Colic lymph node (tissue), 1 donor: ENCODE measurements around the gene TMEM185B.

GRCh38 chr2:119679496-119679955, 525 bp downstream of the TMEM177 start:
- PRO-cap = no peak

DNA sequence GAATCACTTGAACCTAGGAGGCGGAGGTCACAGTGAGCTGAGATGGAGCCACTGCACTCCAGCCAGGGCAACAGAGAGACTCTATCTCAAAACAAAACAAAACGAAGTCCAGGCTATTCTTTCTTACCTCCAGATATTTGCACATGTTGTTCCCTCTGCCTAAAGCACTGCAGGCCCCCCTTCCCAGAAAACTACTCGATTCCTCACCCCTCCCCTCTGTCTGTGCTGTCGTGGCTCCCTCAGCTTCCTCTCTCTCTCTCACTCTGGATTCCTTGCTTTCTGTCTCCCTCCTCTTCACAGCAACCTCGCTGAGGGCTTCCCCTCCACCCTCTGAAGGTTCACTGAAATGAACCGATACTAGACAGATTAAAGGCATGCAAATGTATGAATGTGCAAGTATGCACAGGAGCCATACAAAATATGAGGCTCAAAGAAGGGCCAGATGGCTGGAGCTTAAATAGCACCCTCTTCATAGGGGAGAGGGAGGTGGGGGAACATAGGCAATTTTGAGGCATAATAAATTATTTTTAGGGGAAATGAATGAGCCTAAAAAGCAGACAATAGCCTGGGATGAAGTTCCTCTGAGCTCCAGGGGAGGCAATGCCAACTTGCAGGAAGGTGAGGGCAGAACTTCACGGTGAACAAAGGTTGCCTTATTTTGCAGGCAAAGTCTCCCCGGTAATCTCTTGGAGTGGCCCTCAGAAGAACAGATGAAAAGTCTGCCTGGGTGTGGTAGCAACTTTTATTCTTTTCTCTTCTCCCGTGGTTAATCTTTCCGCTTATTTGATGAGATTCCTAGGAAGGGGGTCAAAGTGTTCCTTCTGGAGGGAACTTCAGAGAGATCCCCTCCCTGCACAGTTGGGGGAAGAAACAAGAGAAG, 18.7 kb downstream of the TMEM177 start:
- PRO-cap = no peak

GRCh38 chr2:119760617-119761553, 1.2 kb downstream of the PTPN4 start:
- PRO-cap = no peak

- PRO-cap = no peak
These were observed 110.8 kb upstream of the EPB41L5 start for GRCh38 chr2:119901906-119902578.

DNA sequence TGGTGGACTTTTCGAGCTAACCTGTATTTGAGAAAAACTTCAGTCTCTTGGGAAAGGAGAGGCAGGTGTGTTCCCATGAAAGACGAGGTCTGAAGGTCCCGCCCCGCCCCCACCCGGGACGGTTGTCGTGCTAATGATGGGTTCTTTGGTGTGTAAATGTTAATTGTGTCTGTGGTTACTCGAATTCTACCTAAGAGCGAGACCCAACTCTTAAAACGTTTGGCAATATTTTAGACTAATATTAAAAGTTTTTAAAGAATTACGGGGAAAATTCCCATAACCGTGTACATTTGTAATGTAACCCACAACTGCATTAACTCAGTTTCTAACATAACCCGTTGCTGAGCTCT, 715 bp downstream of the EPB41L5 start:
- PRO-cap = no peak

DNA sequence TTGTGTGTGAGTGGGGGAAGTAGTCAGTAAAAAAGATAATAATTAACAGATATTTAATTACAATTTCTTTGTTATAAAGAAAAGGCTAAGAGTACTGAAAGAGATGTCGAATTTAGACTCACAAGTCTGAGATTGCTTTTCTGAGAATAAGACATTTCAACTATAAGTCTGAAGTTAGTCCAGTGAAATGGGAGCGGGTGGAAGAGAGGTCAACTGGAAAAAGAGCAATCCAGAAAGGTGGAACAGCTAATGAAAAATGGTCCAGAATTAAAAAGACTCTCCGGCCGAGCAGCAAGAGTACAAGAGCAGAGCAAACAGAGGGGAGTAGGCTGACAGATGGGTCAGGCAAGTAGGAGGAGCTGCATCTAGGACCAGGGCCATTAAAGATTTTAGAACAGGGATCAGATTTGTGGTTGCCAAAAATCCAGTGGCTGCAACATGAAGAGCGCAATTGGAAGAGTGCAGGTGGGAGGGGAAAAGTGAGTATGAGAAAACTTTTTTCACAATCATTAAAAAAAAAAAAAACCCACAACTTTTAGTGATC, 1.7 kb downstream of the EPB41L5 start:
- PRO-cap = no peak

GRCh38 chr2:120156170-120156507, 67.1 kb downstream of the TMEM185B start:
- PRO-cap = no peak

DNA sequence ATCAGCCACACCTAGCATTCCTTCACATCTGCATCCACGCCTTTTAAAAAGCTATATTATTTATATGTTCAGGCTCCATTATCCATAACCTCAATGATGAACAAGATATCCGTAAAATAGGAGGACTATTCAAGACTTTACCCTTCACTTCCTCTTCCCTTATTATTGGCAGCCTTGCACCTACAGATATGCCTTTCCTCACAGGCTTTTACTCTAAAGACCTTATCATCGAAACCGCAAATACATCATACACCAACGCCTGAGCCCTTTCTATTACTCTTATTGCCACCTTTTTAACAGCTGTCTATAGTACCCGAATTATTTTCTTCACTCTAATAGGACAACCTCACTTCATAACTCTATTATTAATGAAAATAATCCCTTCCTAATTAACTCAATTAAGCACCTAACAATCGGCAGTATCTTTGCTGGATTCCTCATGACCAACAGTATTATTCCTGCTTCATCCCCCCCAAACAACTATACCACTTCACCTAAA, 6.5 kb downstream of the TMEM185B start:
- PRO-cap = no peak

DNA sequence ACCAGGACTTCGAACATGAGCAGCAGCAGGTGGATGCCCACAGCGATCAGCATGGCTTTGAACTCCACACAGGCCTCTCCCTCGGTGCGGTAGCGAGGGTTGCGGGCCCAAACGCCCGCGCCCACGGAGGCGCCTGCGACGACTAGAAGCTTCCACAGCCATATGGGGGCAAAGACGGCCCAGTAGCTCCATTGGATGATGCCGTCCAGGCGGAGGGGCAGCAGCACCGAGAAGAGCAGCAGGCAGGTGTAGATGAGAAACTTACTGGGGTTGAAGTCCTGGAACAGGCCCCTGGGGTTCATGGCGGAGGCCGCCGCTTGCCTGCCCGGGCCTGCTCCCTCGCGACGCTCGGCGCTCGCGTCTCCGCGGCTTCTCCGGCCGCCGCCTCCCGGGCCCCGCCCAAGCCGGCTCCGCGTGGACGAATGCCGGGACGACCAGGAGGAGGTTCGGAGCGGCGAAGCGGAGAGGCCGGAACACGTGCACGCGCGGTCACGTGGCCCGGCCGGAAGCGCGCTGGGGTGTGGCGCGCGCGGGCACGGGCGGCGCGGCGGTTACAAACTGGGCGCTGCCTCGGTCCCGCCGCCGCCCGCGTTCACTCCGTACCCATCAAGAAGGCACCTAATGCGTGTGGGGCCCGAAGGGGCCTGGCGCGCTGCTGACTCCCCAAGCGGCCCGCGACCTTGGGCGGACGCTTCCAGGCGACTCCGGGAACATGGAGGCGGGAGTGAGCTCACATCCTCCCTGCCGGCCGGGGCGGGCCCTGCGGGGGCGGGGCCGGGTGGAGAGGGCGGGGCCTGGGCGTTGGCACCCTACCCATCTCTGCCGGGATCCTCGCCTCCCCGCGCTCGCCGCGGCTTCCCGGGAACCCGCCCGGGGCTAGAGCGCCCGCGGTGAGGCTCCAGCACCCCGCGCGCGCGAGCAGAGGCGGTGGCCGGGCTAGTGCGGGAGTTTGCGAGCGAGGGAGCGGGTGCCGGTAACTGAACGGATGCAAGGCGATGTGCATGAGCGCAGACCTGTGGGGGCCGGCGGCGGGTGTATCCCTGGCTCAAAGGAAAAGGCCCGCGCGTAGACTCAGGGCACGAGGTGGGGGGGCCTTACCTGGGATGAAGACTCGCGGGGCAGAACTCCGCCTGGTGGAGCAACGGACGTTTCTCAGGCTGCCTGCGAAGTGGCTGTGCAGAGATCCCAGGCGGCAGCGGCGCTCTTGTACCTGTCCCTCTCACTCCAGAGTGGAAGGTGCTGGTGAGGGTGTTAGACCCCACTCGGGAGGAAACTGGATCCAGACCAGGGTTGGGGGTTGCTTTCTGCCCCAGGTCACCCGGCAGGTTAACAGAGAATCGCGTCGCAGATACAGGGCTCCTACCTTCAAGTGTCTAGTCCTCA, at the start of gene TMEM185B:
TSS of gene TMEM185B (minus strand) at position 726 of the 1,383 bp plus-strand sequence.
- PRO-cap = bidirectional peak, plus-strand start at position 505 of the sequence, minus-strand start at position 424 of the sequence; bidirectional peak, plus-strand start at position 816 of the sequence, minus-strand start at position 706 of the sequence

- PRO-cap = no peak
These were observed 751 bp upstream of the RALB start for GRCh38 chr2:120251959-120252243.

DNA sequence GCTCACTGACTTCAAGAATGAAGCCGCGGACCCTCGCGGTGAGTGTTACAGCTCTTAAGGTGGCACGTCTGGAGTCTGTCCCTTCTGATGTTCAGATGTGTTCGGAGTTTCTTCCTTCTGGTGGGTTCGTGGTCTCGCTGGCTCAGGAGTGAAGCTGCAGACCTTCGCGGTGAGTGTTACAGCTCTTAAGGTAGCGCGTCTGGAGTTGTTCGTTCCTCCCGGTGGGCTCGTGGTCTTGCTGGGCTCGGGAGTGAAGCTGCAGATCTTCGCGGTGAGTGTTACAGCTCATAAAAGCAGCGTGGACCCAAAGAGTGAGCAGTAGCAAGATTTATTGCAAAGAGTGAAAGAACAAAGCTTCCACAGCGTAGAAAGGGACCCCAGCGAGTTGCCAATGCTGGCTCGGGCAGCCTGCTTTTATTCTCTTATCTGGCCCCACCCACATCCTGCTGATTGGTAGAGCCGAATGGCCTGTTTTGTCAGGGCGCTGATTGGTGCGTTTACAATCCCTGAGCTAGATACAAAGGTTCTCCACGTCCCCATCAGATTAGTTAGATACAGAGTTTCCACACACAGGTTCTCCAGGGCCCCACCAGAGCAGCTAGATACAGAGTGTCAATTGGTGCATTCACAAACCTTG, 6.3 kb downstream of the RALB start:
- PRO-cap = no peak

- PRO-cap = no peak
These were observed 7.6 kb downstream of the RALB start for GRCh38 chr2:120260131-120260845.

DNA sequence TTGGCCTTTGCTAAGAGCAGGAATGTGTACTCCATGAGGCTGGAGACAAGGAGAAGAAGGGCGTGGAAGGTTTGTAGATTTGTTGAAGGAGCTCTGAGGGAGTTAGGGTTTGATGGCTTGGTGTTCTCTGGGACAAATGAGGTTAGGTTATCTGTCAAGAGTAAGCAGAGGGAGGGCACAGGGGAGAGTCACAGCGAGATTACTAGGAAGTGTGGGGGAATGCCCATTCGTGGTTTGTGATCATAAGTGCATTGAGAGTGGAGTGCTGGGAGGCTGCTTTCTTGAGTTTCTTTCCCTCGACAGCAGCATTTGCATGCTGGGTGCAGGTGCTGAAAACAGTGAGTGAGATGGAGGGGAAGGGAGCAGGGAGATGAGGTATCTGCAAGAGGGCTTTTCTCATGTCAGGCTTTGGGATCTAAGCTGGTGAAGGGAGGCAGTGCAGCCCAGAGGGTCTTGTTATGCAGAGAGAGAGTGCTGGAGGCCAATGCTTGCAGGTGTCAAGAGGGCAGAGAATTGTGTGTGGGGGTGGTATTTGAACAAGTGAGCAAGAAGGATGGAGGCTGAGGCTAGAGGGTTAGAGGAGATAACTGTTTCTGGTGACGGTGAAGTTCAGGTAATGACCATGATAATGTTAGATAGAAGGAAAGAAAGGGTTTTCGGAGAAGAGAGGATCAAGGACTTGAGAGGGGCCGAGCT, 8.8 kb downstream of the RALB start:
- PRO-cap = no peak

GRCh38 chr2:120526113-120526662, 180.3 kb downstream of the INHBB start:
- PRO-cap = unidirectional peak, minus-strand start at chr2:120526348

DNA sequence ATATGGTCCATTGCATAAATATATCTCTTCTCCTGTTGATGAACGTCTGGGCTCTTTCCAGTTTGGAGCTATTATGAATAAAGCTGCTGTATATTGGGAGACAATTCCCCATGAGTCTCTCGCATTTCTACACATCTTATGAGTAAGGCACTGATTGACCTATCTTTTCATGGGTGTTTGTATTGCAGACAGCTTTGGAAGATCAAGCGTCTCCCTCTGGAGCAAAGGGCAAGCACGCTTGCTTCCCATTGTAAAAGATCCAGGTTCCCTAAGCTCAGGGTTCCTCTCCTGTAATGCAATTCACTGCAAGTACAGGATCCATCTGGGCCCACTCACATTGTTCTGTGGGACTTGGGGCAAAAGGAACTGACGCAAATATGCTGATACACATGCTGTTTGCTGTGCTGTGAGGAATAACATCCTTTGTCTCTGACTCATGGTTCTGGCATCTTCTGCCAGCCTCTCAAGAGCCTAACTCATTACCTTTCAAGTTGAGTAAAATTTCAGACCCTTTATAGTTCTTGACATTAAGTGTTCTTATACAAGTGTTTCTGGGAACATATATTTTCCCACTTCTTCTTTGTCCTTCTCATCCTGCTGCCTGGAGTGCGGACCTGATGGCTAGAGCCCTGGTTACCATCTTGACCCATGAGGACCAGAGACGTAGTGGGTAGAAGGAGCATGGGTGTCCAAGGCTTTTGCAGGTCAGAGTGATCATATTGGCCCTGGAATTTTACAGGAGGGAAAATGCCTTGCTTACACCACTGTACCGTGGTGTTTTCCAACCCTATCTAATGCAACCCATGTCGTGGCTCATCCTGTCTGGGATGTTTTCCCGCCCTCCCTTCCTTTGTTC, 145.8 kb upstream of the GLI2 start:
- PRO-cap = no peak

- PRO-cap = no peak
These were observed 74.9 kb upstream of the GLI2 start for GRCh38 chr2:120660731-120661149.

DNA sequence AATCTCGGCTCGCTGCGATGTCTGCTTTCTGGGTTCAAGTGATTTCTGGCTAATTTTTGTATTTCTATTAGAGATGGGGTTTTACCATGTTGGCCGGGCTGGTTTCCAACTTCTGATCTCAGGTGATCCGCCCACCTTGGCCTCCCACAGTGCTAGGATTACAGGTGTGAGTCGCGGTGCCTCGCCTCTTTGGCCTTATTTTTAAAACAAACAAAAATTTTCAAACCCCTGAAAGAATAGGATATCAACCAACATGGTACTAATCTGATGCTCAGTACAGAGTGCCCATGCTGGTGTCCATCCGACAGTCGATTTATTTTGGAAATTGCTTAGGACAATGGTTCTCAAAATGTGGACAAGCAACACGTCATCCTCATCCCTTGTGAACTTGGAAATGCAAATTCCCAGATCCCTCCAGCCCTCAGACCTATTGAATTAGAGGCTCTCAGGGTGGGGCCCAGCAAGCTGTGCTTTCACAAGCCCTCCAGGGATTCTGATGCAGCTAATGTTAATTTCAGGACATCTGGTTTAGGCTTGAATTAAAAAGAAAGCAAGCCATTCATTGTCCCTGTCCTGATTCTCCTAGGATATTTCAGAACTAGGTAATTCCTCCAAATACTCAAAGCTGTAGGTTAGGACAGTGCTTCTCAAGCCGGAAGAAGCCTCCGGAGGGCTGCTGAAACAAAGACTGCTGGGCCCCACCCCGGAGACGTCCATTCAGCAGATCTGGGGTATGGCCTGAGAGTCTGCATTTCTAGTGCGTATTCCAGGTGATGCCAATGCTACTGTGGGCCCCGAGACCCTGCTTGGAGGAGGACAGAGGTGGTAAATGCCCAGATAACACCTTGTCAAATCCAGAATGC, 26.2 kb upstream of the GLI2 start:
- PRO-cap = no peak

DNA sequence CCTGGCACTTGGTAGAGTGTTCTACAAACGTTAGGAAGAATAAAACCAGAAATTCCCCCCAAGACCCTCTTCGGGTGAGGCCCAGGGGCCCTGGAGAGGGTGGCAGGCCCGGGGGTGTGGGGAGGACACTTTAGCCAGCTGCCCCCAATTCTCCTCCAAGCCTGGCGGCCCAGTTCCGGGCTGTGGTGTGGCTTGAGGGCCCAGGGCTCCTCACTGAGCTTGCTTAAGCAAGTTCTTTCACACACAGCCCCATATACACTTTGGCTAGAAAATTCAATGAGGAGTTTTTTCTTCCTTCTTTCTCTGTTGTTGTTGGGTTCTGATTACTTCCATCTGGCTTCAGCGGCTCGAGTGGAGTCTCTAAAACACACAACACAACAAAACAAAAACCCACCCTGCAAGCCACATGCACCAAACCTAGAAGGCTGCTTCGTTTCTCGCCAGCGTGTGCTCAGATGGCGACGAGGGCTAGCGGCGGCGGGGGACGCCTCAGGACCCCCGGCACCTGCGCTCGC, 760 bp upstream of the GLI2 start:
- PRO-cap = no peak

DNA sequence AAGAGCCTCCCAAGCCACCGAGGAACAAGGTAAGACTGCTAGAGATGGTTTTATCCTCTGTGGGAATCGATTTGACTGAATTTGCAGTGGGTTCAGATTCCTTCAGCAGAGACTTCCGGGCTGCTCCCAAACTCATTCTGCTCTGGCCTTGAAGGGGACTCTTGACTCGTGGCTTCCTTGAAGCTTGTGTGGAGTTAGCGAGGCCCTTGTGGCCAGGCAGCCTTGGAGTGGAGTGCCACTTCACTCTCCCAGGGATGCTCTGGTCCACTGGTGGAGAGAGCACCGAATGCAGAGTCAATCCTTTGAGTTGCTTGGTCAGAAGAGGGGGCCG, 3.0 kb downstream of the GLI2 start:
- PRO-cap = no peak

GRCh38 chr2:120934737-120935746, 199.4 kb downstream of the GLI2 start:
- PRO-cap = no peak